Left common carotid artery plus branches (tissue), 1 donor: Measurements from ENCODE around the genes ASB8 and RND1.

DNA sequence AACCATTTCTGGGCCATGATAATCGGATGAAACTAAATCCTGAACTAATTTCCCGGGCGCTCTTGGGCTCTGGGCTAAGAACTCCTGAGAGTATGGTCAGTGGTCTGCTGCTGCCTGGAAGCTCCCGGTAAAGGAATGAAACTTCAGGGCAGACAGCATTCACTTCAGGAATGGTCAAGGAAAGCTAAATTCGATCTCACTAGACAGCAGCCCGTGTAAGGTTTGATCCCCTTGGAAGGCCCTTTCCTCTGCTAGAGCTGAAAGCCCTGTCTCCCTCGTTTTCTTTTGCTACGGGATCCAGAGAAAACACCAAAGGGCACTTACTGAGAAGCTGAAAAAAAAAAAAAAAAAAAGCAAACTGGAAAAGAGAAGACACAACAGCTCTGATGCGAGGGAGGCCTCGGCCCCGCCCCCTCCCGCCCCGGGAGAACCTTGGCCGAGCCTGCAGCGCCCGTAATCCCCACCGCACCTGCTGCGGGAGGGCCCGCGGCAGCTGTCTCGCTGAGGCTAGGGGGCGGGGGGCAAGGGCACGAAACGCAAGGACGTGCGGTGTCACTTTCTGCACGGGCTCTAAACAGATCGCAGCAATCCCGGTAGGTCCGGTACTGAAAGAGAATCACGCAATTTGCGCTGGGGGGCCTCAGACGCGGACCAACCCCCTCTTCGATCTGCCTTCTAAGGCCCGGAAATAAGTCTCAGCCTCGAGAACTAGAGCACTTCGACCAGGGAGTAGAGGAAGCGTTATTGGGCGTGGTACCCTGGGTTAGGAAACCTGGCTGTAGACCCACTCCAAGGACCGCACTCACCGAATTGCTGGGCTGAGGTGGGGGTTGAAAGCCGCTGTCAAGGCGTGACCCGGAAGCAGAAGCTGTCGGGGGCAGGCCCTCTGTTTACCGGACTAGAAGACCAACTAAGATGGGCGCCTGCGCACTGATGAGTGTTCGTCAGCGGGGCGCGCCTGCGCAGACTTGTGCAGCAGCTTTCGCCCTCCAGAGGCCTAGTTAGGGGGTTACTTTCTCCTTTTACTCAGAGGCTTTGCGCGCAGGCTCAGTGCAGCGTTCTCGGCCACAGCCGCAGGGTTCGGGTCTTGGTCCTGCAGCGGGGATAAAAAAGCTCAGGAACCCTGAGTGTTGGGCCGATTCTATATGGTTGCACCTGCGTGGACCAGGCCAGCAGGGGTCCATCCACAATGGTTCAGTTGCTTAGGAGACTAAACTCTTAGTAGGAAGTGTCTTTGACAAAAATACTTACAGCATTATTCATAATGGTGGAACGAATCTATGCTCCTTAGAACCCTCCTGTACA is at the start of gene ASB8:
Gene ASB8, minus strand, starts transcription at position 863 of the 1,305 bp plus-strand sequence.
- PRO-cap: bidirectional peak, plus-strand start at position 1,050 of the sequence, minus-strand start at position 799 of the sequence

DNA sequence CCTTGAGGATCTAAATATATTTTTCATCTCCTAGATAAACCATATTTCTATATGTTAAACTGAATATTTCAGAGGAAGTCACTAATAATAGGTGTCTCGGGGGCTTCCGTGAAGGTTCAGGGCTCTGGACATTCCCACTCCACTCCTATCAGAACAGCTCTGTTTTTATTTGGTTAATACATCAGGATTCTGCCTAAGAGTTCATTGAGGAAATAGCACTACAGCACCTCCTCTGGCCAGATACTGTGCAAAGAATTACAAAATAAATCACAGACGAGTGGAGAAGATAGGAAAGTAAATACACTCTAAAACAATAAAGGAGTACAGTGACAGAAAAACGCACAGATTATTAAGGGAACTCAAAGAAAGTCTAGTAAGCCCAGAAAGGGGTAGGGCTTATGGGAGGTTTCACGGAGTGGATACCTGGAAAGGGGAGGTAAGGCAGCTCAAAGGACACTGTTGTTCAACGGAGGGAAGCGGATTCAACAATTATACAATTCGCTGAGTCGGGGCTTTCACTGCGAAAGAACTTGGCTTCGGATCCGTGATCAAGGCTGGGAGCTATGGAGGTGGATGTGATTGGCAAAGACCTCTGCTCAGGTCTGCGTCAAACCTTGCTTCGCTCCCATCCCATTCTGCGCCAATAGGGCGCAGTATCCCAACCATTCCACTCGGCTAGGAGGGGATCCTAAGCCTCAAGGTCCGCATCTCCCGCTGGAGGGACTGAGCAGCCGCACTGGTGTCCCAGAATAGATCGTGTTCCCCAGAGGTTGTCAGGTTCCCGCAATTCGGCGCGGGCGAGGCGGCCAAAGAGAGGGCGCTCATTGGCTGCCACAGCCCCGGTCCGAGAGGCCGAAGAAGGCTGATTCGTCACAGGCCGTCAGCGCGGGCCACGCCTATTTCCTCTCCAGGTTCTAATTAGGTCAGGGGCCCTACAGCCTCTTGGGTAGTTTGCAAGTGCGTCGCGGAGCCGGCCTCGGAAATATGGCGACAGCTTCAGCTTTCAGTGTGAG is 5.4 kb downstream of the OR10AD1 start:
- PRO-cap: bidirectional peak, plus-strand start at position 949 of the sequence, minus-strand start at position 725 of the sequence

DNA sequence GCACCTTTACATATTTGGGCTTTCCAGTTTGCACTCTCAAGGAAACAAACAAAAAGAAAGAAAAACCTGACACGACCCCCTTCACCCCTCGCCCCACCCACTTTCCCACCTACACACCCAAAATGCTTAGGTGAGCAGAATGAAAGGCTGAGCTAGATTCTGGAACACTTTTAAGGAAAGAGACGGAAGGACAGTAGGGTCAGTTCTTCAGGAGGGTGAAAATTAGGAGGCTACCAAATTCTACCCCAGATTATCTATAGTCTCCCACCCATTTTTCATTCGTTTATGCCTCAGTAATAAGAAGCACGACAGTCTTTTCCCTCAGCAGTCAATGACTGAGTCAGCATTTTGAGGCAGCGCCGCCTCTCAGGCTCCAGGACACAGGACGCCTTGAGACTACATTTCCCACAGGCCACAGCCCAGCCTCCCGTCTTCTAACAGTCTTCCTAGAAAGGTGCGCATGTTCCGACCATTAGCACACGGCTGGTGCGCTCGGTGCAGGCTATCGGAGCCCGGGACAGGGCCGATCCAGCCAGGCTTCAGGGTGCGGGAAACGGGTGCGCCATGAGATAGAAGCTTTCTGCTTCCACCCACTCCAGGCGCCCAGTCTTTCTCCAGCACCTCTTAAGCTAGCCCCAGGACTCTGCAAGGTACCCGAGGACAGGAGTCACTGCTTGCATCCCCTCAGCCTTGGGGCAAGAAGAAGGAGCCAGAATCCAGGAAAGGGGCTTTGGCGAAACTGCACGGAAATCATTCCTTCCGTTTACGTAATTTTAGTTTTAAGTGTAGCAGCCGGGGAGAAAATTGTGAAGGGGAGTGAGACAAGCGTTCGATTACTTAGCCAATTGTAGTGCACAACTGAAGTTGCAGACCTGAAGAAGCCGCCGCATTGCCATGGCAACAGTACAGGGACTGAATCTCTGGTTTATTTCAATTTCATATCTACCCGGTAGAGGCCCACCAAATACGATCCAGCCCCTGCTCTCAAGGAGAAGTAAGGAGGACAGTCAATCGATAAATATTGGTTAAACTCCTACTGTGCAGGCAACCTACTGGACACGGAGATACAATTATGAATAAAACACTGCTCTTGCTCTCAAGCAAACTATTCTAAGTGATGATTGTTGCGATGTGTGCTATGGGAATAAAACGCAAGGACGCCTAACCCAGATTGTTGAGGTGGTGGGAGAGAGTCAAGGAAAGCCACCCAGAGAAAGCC is 32.1 kb upstream of the H1-7 start:
- PRO-cap: no peak

DNA sequence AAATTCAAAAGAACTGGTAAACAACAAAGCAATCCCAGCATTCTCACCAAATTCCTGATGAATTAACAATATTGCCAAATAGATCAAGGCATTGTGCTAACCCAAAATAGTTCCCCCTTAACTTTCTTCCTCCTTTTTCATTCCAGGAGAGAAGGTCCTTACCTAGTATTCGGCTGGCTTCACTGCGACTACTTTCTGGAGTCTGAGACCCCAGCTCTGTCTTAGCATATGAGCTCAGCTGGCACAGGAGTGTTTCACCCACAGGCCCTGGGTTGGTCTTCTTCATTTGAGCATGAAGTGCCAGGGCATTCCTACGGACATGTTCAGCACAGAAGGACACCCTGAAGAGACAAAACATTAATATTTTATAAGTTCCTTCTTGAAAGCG is 2.6 kb downstream of the KANSL2 start:
- PRO-cap: no peak

- PRO-cap: no peak
Measured at GRCh38 chr12:48694146-48694756, 12.2 kb upstream of the KANSL2 start.

- PRO-cap: no peak
Measured at GRCh38 chr12:48781225-48782067, 7.4 kb downstream of the ADCY6 start.

DNA sequence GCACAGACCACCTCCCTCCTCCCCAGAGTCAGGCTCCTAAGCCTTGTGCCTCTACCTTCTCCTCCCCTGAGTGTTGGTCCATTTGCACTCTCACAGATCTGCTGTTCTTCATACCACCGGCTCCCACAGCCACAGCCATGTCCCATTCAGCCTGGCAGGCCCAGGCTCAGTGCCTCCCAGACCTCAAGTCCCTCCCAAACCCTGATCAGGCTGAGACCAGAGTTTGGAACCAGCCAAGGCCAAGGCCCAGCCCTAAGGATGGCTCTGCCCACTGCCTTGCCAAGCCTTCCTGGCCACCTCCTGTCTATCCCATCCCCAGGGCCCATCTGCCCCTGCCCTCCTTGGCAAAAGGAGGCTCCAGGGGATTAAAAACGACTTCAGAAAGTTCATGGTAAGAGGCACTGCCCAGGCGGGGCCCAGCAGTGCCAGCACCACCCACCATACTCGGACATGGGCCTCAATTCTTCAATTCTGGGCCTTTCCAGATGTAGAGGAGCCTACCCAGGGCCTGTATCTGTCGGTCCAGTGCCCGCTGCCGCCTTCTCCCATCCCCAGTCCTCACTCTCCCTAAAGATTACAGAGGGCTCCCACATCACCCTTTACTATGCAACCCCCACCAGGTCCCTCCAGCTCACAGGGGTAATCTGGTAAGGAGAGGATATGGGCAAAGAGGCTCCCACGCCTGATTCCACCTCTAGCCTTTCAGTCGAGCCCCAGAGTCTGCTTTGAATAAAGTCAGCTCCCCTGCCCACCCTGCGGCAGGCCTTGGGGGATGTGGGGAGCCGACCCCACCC is 1.0 kb downstream of the ADCY6 start:
- PRO-cap: no peak

DNA sequence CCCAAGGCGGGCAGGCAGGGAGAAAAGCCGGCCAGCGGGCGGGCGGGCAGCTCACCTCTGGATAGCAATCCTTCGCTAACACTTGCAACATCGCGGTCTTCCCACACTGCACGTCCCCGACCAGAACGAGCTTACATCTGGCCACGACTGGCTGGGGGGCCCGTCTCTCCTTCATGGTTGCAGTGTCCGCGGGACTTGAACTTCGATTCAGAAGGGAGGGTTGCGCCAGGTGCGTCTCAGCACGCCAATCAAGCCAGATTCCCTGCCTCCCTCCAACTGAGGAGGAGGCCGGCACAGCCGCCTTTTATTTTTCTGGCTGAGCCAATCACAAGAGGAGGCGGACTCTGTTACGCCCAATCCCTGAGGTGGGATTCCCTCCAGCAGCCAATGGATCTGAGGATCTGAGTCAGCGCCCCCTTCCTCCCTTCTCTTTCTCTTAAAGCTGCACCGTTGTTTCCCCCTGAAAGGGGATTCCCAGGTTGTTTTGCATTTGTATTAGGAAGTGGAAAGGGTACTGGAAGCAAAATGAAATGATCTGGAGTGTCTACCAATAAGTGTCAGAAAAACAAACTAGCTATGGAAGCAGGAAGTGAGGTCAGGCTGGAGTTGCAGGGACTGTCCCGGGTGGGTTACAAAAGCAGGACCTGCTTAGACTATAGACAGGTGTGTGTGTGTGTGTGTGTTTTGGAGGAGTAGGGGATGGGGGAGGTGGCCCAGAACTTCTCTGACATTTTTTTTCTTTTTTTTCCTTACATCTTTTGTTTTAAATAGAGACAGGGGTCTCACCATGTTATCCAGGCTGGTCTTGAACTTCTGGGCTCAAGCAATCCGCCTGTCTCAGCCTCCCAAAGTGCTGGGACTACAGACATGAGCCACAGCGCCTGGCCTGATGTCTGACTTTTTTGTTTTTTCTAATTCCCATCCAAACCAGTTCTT is at the start of gene RND1:
Gene RND1, minus strand, starts transcription at position 278 of the 936 bp plus-strand sequence.
- PRO-cap: unidirectional peak, minus-strand start at position 278 of the sequence

GRCh38 chr12:49057696-49058524 is 2.7 kb downstream of the KMT2D start:
- PRO-cap: no peak

DNA sequence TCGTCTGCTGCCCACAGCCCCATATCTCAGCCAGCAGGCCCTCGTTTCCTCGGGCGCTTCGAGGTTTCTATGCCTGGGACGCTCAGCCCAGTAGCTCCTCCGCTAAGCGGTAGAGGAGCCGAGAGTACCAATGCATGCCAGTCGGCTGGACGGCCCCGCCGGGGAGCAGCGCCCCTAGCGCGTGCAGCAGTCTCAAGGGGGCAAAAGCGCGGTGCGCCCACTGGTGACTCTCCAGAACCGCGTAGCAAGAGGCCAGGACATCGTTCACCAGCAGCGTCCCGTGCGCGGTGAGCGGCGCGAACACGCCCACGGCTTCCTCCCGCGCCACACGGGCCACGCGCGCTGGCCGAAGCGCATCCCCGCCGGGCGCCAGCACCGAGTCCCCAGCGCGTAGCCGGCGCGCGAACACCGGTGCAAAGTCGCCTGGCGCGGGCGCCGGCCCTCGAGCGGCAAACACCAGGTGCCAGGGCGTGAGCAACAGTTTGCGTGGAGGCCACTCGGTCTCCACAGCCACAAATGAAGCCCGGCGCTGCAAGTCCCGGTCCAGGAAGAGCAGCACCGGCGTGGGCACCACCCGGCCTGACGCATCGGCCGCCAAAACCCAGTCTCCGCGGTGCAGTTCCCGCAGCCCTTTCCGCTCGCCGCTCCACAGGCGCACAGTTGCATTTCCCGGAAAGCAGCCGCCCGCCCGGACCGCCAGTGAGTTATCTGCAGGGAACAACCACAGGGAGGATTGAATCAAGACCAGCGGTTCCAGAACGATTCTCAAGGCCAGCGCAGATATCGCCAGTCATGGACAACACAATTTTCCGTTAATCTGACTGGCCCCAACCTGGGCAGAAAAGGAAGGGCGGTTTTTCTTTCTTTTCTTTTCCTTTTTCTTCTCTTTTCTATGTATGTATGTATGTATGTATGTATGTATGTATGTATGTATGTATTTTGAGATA is 4.6 kb downstream of the DHH start:
- PRO-cap: no peak

DNA sequence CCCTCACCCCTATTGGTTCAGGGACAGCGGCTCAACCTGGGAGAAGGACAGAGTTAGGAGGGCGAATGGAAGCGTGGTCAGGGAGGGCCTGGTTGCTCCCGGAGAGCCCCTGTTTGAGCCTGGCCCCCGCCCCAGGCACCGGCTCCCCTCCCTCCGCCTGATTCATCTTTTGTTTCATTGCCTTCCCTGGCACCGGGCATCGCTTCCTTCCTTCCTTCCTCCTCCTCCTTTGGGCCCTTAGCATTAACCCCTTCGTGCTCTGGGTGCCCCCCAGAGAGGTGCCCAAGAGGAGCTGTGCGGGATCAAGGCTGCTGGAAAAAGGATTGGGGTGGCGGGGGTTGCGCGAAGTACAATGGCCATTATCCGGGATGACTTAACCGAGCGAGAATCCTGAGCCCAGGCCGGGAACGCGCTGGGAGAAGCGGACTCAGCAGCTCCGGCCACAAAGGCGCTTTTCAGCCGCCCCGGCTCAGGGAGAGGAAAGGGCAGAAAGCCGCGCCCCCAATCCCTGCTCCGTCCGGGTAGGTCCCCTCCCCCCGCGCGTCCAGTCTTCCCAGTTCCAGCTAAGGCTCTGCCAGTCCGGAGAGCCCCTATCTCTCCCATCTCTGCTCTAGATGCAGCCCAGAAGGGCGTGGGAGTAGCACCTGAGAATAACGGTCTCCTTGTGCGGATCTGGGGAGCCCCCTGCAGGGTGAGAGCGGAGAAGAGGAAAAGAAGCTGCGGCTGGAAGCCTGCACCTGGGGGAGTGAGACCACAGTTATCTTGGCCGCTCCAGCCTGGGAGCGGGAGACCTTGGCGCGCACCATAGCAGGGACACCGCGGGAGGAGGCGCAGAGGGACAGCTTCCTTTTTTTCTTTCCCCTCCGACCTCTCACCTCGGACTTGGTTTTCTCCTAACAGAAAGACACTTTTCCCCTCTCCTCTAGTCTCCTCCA is 2.7 kb downstream of the DHH start:
- PRO-cap: no peak

DNA sequence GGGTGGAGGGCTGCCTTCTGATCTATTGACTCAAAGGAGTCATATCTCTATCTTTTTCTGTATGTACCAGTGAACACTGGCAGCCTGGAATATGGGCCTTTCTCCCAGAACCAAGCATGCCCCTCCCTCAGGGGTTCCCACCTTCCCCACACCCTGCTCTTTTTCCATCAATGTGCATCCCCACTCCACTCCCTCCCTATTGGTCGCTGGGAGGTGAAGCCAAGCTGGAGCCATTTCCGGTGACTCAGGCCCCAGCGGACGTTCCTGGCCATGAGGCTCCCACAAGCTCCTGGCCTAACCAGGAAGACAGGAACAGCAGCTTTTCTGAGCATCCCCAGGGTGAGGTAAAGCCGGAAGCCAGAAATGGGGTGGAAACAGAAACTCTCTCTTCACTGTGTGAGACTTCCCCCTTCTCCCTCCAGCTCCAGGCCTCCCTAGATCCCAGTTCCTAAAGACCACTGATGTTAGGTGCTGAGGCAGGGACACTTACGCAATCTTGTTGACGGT is 5.2 kb downstream of the LMBR1L start:
- PRO-cap: no peak

- PRO-cap: no peak
Measured at GRCh38 chr12:49183081-49183552, 5.8 kb downstream of the TUBA1A start.

GRCh38 chr12:49389147-49389736 is 22.0 kb downstream of the SPATS2 start:
- PRO-cap: no peak

DNA sequence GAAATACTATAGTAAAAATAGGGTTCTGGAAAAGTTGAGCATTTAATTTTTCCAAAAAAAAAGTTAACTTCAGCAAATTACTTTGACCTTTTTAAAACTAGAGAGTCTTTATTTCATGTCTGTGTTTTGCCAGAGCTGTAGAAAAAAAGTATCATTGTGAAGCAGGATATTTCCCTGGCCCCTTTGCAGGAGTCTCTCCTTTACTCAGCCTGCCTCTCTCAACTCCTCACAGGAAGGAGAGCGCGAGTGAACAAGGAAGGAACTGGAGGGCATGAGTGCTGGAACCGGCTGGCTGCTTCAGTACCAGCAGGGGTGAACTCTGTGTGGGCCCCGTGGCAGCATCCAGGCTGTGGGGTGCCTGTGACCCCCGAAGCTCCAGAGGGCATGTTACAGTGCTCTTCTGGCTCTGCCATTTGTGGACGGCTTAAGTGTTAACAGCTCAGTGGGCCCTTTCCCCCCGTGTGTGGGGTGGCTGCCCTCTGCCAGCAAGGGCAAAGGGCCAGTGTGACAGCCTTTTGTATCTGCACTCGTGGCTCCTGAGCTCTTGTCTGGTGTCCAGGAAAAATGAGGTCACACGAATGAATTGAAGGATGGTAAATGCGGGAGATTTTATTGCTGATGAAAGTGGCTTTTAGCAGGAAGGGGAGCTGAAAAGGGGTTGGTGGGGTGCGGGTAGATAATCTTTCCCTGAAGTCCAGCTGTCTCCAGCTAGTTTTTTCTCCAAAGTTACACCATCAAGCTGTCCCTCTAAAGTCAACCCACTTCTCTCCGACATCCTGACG is 76.6 kb upstream of the KCNH3 start:
- PRO-cap: no peak

- PRO-cap: no peak
Measured at GRCh38 chr12:49698487-49699736, 8.3 kb downstream of the FMNL3 start.

GRCh38 chr12:49706335-49707172 is 651 bp downstream of the FMNL3 start:
- PRO-cap: unidirectional peak, plus-strand start at chr12:49706641; unidirectional peak, plus-strand start at chr12:49706767

GRCh38 chr12:49784125-49784874 is 42.9 kb downstream of the TMBIM6 start:
- PRO-cap: no peak

DNA sequence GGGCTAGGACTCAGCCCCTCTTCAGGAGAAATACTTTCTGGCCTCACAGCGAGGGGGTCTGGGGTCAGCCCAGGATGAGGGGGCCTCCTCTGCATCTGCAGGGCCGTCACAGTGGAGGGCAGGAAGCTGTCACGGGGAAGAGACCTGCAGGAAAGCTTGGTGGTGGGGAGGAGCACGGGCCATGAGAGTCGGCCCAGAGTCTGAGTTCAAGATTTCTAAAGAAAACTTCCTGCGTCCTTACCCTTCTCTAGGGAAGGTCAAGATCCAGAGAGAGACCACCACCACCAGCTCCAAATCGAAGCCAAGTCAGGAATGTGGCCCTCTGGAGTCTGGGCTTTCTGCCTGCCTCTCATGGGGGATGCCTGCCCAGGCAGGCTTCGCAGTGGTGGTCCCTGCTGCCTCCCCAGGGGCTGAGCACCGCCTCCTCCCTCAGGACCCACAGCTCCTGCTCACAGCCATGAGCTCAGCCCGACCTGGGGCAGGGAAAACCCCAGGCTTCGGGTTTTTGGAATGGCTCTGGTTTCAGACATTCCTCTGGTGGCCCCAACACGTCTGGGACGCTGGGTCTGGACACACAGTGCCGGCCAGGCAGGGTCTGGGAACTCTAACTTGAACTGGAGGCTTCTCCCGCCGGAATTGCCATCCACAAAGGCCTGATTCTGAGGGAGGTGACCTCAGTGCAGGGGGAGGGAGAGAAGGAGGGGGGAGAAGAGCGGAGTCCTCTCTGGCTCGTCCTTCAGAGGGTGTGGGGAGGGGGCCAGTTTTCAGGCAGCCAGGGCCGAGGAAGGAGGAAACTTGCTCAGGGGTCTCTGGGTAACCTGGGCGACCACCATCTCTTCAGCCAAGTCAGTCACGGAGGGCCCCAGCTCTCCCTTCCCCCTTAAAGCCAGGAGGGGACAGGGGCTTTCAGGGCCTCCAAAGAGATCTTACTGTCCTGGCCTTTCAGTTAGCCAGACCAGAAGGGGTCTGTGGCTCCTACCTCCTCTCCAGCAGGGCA is 19.6 kb downstream of the NCKAP5L start:
- PRO-cap: no peak

- PRO-cap: no peak
Measured at GRCh38 chr12:49867504-49868055, 24.7 kb upstream of the BCDIN3D start.